ENCODE data around the genes EDRF1, MMP21, DHX32 and DOCK1.

- RRBS: 100% methylated on average over 2 of the region's 13 CpGs
Measured at GRCh38 chr10:125084030-125084598, 56.2 kb upstream of the CTBP2 start.

- RRBS: no CpG with 5 or more reads among the region's 13 CpGs
Measured at GRCh38 chr10:125118085-125118645, 90.3 kb upstream of the CTBP2 start.

DNA sequence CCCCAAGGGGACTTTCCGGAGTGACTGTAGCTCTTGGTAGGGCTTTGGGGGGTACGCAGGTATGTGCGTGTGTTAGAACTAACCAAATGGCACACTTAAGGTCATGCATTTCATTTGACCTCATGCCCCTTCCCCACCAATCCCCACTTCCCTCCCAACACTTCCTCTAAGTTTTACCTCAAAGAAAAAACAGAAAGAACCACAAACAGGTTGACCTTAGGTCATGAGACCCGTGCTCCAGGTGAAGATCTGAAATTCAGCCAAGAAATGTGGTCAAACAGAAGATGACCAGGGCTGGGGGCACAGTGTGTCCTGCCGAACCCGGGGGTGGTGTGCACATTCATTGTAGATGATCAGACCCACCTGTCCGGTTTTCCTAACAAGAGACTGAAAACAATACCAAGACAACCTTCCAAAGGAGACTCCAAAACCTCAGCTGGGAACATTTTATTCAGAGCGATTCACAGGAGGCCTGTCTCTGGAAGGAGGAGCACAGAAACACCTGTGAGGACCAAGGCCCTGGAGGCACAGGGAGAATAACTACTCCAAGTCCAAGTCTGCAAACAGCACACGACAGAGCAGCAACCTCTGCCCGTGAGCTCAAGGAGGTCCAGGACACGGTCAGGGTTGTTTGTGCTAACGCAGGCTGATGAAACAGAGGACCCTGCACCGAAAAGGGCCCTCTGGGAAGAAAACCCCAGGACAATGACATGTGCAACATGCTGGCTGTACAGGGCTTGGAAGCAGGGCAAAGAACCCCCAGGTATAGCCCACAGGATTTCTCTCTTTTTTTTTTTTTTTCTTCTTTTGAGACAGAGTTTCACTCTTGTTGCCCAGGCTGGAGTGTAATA, 101.6 kb upstream of the CTBP2 start:
- RRBS: no CpG with 5 or more reads among the region's 13 CpGs

GRCh38 chr10:125153686-125154043, 125.8 kb upstream of the CTBP2 start:
- RRBS: no CpG with 5 or more reads among the region's 6 CpGs

- RRBS: no CpG with 5 or more reads among the region's 1 CpG
Measured at GRCh38 chr10:125154202-125154376, 126.2 kb upstream of the CTBP2 start.

DNA sequence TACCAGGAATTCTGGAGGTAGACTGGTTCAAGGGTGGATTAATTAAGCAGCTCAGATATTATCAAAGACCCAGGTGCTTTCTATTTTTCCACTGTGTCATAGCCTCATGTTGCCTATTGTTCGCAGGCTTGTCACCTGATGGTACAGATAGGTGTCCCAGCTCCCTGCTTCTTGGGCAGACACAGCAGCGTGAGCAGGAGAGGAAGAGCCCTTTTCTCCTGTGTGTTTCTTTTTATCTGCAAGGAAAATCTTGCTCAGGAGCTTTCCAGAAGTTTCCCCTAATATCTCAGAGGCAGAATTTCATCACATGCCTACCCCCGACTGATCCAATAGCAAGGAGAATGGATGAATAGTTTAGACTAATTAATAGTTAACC, 288.7 kb upstream of the CTBP2 start:
- RRBS: no CpG with 5 or more reads among the region's 3 CpGs

- RRBS: 4% methylated on average over 25 of the region's 80 CpGs
Measured at GRCh38 chr10:125718802-125719797, at the start of gene EDRF1. EDRF1 (plus strand) TSS chr10:125719709.

DNA sequence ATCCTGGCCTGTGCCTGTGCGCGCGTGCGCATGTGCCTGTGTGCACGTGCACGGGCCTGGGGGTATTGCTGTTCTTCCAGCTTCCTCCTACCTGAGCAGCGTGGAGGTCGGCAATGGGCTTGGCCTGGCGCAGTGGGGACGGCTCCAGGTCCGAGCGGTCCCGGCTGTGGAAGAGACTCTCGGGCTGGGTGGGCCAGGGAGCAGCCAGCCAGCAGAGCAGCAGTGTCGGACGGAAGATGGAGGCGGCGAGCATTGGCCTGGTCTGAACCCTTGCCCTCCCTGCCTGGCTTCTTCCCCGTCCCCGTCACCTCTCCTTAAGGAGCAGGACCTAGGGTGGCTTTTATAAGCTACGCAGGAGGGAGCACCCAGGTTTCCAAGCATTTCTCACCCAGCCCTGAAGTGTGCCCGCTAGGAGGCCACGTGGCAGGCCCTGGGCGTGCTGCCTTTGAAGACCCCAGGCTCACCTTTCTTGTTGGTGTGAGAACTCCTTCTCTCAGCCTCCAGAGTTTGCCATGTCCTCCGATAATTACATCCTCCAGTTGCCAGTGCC, at the start of gene MMP21:
Gene MMP21 (minus strand): TSS at position 253 of the 550 bp plus-strand sequence.
- RRBS: no CpG with 5 or more reads among the region's 25 CpGs

DNA sequence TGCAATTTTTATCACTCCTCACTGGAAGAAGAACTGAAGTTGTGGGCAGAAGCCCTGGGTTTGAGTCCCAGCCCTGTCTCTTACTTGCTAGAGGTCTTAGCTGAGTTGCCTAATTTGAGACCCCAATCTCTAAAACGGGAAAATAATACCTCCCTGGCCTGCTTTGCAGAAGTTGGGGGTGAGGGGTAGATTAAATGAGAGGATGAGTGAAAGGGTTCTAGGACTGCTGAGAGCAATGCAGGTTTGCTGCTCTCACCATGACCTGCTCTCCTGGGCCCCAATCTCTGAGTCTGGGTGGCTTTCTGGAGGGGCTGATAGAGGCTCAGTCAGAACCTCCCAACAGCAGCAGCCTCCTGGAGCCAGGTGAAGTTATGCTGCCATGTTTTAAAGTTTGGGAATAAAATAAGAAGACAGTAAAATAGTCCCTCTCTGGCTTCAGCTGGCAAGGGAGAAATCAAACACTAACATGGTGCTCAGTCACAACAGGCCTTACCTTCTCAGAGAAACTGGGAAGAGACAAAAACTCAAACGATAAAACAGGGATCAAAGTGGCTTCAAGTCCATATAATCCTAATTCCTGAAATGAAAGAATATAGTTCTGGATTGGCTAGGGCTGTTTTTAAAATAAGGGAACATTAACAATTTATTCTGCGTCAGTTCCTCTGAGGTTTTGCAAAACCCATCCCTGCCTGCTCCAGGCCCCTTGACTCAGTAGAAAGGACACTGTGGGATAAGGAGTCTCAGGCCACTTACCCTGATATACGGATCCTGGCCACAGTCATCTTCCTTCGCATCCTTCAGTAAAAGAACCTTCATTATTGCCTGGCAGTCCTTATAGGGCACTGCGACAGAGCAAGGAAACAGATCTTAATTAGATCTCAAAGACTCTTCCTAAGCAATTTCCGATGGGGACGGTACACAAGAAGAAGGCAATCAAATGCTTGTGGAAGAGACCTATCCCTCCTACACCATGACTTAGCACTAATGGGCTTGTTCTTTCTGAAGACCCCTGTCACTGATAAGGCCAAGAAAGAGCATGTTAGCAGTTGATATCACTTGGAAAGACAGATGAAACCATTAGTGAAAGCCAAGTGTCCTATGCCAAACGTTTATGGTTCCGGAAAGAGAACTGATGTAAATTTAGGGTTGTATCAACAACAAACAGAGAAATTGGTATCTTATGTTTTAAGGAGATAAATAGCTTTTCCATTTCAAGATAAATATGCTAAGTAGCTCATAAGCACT, 7.0 kb downstream of the UROS start:
- RRBS: no CpG with 5 or more reads among the region's 10 CpGs

DNA sequence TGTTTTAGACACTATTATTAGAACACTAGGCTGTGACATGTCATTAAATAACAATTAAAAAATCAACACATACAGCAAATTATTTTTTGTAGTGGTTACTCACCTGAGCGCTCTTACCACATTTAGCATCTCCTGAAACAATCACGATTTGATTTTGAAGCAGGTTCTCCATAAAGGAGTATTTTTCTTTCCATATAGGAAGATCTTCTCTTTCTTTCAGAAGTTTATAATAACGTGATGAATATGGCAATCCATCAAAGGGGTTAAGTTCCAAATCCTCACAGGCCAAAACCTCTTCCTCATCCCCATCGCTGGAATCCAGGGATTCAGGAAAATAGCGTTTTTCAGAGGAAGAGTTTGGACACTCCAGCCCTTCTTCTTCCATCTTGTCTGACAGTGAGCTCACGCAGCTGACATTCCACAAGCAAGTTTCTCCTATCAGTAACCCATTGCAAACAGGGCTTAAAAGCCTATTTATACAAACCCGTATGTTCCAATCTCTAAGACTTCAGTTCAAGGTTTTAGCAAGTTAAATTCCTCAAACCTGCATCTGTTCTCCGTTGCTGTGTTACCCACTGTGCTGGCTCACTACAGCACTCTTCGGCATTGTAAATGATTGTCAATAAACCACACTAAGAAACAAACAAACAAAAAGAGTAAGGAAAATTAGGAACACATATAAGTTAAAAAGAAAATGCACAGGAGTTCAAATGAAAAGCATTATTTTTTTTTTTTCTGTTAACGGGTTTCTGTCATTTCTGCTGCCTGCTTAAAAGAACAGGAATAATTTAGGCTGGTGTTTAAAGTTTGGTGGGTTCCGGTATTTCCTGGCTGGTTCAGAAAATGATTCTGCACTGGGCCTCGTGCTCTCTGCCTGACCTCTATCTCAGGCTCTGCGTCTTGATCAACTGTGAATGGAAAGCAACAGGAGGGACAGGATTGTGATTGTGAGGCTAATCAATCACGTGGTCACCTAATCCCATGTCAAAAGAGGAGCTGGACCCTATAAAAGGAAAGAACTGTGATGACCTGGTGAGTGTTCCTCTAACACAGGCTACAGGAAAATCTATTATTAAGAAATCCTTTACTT, at the start of gene DHX32:
Gene DHX32 (minus strand): TSS at position 853 of the 1,090 bp plus-strand sequence.
- RRBS: no CpG with 5 or more reads among the region's 14 CpGs

DNA sequence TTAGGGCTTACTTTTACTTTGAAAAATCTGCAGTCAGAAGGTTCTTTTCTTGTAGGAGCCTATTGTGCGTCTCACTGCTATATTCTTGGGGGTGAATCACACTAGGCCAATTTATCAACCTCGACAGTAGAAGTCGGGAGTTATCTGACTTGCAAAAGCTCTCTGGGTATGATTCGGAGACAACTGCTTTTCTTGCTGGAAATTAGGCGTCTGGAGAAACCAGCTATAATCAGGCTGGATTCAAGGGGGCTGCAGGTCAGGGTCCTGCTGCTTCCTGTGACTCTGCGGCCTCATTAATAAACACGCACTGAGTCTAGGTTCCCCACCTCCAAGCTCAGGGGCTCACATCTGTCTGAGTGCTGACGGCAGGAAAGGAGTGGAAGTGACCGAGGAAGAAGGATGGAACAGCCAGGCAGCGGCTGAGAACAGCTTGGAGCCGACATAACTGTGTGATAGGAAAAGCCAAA, 184.5 kb downstream of the FANK1 start:
- RRBS: no CpG with 5 or more reads among the region's 11 CpGs

GRCh38 chr10:126088137-126088600, 191.8 kb downstream of the FANK1 start:
- RRBS: no CpG with 5 or more reads among the region's 7 CpGs

GRCh38 chr10:126126163-126126418, 229.7 kb downstream of the FANK1 start:
- RRBS: no CpG with 5 or more reads among the region's 5 CpGs

DNA sequence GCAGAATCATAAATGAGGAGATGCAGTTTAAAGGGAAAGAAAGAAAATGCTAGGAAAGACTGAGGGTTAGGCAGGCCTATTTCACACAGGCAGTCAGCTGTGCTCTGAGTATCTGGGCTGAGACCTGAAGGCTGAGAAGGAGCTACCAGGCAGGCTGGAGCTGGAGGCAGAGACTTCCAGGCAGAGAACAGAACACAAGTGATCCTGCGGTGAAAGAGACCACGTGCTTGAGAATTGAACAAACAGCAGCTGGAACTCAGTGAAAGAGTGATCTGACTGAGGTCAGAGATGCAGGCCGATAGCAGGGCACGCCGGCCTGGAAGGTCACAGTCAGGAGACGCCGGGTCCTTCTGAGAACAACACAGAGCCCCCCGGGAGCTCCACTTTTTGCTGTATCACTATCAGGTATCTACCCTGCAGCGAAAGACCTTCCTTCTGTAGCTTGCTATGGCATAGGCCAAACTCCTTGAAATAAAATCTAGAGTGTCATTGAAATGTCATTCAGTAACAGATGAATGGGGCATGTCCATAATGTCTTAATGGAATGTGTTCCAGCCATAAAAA, 147.7 kb downstream of the ADAM12 start:
- RRBS: no CpG with 5 or more reads among the region's 9 CpGs

DNA sequence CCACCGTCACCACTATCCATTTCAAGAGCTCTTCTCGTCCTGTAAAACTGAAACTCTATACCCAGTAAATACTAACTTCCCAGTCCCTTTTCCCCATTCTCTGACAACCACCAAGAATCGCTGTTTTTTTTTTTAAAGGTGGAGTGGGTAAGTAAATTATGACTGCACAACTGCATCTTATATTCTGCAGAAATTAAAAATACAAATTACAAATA, 123.1 kb upstream of the ADAM12 start:
- RRBS: no CpG with 5 or more reads among the region's 3 CpGs

GRCh38 chr10:126905153-126905751, at the start of gene DOCK1:
DOCK1 (plus strand) TSS chr10:126905428.
- RRBS: 44% methylated on average over 36 of the region's 97 CpGs

DNA sequence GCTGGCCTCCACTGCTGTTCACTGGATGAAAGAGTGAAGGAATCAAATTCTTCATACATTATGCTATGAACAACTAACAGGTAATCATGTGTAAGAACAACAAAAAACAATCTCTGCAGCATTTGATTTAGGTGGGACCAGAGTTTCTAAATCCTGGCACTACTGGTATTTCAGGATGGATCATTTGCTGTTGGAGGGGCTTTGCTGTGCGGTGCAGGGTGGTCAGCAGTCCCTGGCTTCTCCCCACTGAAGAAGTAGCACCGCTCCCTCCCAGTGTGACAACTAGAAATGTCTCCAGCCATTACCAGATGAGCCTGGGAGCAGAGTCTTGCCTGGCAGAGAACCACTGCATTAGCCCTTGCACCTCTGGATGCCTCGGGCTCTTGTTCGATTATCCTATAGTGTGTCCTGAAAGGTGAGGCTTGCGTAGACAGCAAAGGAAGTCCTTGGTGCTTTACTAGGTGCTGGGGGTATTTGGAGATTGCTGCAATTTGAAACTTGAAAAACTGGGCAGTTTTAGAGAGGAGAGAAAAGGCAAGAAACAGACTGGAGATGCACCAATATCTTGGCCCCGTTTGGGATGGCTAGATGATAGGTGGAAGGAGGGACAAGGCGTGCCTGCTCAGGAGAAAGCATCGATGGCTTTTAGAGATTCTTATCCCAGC, 18.1 kb downstream of the INSYN2A start:
- RRBS: no CpG with 5 or more reads among the region's 8 CpGs

- RRBS: no CpG with 5 or more reads among the region's 6 CpGs
Measured at GRCh38 chr10:127576850-127577174, 27.7 kb downstream of the NPS start.

DNA sequence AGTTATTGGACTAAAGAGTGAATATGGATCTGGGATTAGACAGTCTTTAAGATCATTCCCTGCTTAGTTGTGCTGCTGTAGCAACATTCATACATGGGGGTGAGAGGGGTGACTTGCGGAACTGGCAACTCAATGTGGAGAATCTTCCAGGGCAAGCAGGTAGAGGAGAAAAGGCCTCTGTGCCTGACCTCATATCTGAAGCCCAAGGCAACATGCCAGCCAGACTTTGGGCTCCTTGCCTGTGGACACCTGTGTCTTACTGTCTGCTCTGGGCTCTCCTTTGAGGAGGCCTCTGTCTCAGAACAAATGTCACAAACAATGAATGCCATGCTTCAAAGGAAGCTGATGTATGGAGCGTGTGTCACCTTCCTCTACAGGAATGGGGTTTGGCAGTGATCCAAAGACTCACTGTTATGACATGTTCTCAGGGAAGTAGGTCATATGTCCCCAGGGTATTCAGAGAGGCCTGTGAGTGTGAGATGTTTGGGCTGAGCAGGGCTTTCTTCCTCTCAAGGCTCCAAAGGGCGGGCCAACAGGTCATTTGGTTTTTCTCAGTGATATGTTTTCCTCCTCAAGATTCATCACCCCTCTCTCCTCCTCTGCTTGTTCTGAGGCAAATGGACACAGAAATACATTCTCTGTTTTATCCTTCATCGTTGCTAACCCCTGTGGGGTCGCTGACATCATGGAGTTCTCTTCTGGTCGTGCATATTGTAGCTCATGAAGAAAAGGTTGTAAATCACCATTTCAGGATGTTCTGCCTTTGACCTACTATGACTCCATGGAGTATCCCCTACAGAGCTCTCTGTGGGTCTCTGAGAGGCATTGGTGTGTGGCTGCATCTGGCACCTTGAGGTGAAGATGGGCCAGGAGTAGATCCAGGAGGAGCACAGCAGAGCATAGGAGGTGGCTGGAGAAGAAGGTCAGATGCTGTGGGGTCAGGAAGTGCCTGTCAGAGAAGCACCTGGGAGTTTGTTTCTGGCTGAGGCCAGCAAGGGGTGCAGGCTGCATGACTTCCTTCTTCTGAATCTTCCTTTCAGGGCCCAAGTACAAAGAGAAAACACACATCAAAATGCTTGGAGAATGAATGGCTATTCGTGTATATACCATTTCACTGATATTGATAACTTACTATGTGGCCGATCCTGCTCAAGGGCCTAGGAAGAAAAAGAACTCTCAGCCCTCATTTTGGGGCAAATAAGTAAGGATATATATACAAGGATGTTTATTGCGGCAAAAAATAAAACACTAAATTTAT, 38.7 kb downstream of the PTPRE start:
- RRBS: no CpG with 5 or more reads among the region's 9 CpGs

DNA sequence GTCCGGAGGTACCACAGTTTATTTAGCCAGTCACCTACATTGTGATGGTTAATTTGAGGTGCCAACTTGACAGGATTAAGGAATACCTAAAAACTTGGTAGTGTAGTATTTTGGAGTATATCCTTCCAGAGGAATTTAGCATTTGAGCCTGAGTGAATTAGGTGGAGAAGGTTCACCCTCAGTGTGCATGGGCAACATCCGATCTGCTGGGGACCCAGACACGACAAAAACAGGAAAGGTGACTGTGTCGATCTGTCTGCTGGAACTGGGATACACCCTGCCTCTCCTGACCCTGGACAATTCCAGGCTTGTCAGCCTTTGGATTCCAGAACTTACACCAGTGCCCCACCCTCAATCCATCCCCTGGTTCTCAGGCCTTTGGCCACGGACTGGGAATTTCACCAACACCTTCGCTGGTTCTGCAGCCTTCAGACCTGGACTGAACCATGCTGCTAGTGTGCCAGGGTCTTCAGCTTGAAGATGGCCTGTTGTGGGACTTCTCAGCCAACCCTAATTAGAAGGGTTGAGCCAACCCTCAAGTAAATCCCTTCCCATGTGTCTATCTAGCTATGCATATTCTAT, 41.9 kb downstream of the PTPRE start:
- RRBS: no CpG with 5 or more reads among the region's 6 CpGs

Data from GM06990 (cell line).